REH cell (cell line): Measurements from ENCODE around the genes KHDC1 and COX7A2.

- PRO-cap = no peak
These were observed 180.6 kb downstream of the OGFRL1 start for GRCh38 chr6:71469037-71469800.

DNA sequence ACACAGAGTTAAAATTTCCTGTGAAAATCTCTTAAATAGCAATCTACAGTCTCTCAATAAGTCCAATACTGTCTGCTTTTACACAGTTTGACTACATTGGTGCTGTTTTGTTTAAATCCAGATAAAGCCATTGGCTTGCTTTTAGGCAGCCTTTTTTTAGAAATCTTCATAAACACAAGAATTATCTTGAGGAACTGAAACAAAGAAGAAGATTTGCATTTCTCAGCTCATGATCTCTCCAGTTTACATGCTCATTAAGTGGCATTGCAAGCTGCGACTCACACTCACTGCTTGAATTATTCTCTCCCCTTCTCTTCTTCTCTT is 239.1 kb upstream of the KCNQ5 start:
- PRO-cap = no peak

- PRO-cap = no peak
These were observed 60.6 kb upstream of the KCNQ5 start for GRCh38 chr6:72561236-72561602.

DNA sequence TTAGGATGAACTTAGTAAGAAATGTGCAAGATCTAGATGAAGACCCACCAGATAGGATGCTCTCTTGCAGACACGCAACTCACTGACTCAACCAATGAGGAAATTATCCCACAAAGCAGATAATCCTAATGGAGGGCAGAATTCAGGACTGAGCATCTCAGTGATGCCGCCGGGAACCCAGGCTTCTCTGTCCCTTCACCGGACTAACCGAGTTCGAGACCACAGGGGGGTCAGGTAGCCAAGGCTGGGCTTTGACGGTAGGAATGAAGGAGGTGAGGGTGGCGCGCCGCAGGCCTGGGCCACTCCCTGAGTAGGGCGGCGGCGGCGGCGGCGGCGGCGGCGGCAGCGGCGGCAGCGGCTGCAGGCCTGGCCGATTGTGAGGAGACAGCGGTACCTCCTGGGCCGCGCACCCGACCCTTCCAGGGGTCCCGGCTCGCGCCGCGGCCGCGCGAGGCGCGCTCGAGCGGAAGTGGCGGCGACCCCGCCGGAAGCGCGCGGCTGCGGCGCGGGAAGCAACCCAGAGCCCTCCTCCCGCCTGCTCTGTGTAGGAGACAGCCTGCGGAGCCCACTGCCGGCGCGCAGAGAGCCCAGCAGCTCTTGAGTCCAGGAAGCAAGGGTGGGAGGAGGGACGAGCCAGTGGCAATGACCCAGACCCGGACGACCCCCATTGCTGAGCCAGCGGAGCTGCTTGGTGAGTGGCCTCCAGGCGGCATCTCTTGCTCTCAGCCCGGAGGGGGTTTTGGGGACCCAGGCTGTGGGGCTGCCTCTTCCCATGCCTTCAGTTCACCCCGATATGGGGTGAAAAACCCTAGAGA is at the start of gene KHDC1:
Gene KHDC1 (minus strand): TSS at position 471 of the 815 bp plus-strand sequence.
- PRO-cap = bidirectional peak, plus-strand start at position 547 of the sequence, minus-strand start at position 471 of the sequence

GRCh38 chr6:73299327-73299689 is 36.3 kb upstream of the KHDC1 start:
- PRO-cap = no peak

- PRO-cap = no peak
These were observed 15.3 kb downstream of the EEF1A1 start for GRCh38 chr6:73505524-73505987.

DNA sequence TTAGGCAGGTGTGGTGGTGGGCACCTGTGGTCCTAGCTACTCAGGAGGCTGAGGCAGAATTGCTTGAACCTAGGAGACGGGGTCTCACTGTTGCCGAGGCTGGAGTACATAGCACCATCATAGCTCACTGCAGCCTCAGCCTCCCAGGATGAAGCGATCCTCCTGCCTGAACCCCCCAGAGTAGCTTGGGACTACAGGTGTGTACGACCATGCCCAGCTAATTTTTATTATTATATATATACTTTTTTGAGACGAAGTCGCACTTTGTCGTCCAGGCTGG is 6.9 kb downstream of the EEF1A1 start:
- PRO-cap = no peak

GRCh38 chr6:73695145-73695456 is 902 bp upstream of the CD109 start:
- PRO-cap = no peak

GRCh38 chr6:75202528-75203048 is 3.3 kb downstream of the COL12A1 start:
- PRO-cap = no peak

DNA sequence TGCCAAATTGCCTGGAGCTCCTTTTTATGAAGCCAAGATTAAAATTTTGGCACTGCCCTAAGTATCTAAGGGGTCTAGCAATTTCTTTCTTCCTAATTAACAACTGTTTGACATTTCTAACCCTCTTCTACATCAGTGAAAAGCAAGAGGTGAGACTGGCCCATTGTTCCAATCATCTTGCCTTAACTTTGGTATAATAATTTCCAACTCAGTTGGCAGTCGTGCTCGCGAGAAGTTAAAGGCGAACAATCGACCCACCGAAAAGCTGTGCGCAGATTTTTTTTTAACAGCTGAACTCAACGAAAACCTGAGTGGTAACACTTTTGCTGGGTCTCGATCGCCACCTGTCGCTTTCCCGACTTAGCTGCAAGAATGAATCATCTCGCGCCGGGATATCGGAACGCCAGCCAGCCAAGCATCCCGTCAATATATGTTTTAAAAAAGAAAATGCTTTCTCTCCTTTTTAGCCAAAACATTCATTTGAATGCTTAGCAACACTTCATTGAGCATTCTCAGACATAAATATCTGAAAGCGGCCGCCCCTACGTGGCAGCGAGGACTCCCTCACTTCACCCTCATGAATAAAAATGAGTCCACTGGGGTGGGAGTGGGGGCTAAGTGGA is 1.7 kb downstream of the COL12A1 start:
- PRO-cap = no peak

DNA sequence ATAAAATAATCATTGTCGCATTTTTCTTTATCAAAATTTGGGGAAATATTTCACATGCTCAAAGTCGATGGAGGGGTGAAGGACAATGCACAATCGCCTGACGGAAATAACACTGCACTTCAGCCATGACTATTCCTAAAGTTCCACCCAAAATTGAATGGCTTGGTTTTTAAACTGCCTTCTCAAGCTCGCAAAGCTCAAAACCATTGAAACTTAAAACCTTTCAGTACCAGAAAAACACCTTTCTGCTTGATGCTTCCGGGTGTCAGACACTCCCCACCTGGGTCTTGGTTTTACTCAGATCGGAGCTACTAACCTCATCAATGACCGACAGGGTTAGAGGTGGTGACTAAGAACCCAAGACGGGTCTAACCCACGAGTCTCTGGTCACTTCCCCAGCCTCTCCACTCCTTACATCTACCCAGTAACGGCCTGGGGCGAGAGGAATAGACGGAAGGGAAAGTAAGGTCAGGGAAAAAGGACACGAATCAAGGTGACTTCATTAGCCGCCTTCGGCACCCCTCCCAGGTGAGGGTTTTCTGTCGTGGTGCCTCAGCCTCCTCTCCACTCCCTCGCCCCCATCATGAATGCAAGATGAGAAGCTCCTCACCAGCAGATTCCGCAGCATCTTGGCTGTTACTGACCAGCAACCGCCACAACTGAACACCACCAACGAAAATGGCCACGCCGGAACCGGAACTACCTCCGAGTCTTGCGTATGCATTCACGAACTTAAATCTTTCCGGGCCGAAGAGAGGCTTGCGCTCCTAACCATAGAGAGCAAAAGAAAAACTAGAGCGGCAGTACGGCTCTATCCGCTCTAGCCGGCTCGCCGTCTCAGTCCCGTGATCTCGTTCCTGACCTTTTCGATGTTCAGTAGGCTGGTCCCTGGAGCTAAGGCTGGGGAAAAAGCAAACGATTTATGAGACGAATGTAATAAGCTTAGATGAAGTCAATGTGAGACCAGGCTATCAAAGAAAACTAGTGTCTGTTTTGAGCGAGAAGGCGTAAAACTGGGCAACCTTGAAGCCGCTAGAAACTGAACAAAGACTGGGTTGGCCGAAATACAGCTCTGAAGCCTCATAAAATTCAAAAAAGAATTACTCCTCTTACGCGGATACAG is at the start of gene COX7A2:
Gene COX7A2 (minus strand): TSS at position 695 of the 1,123 bp plus-strand sequence.
- PRO-cap = unidirectional peak, plus-strand start at position 55 of the sequence; unidirectional peak, plus-strand start at position 117 of the sequence; bidirectional peak, plus-strand start at position 407 of the sequence, minus-strand start at position 397 of the sequence; bidirectional peak, plus-strand start at position 840 of the sequence, minus-strand start at position 679 of the sequence

GRCh38 chr6:75268083-75268455 is 16.5 kb downstream of the TMEM30A start:
- PRO-cap = no peak

- PRO-cap = no peak
These were observed 9.5 kb downstream of the TMEM30A start for GRCh38 chr6:75275134-75275419.

- PRO-cap = no peak
These were observed 6.2 kb downstream of the TMEM30A start for GRCh38 chr6:75278372-75278891.

DNA sequence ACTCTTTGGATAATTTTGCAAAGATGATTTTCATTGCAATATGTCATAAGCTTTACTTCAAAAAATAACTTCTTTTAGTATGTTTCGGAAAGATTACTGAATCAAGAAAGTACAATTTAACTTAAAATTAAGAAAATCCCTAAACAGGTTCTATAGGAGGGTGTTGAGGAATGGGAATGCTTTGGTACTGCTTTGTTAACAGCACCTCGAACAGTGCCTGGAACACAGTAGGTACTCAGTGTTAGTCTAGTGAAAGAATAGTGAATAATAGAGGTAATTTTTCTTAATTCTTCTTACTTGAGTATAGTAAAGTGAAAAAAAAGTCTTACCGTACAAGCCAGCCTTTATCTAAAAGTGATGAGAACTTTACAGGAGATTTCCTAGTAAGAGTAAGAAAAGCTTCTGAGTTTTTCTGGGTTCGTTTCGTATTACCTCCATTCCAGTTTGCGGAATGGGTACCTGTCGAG is 1.9 kb downstream of the SENP6 start:
- PRO-cap = no peak

DNA sequence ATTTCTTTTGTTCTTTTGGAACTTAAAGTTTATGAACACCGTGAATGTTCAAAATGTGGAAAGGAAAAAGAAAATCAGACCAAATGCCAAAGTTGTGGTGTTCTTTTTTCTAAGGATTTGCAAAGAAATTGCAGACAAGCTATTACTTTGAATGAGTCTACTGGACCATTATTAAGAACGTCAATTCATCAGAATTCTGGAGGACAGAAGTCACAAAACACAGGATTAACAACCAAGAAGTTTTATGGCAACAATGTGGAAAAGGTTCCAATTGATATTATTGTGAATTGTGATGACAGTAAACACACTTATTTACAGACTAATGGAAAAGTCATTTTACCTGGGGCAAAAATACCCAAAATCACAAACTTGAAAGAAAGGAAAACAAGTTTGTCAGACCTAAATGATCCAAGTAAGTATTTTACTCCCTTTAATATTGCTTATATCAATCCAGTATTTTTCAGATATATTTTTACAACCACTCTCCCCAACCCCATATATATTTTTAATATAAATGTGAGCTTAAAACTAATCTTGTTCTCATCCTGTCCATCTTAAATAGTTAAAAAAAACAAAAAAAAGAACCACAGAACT is 61.5 kb downstream of the SENP6 start:
- PRO-cap = no peak

DNA sequence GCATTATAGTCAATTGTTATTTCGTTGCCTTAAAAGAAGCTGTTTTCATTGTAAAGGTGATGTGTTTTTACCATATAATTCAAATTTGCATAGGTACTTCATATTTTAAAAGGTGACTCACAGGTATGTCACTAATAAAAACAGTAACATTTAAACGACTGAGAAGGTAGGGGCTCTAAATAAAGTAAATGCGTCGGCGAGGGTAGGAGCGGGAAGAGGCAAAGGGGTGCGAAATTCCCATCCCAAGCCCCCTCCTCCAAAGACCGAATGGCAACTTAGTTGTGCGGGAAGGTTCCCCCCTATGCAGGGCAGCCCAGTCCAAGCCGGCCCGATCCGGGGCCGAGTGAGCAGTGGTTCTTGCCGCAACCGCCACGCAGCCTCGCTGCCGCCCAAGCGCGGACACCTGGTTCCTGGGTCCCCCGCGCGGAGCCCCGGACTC is 623 bp upstream of the MYO6 start:
- PRO-cap = no peak

- PRO-cap = no peak
These were observed 140.8 kb downstream of the MYO6 start for GRCh38 chr6:75889898-75890276.

DNA sequence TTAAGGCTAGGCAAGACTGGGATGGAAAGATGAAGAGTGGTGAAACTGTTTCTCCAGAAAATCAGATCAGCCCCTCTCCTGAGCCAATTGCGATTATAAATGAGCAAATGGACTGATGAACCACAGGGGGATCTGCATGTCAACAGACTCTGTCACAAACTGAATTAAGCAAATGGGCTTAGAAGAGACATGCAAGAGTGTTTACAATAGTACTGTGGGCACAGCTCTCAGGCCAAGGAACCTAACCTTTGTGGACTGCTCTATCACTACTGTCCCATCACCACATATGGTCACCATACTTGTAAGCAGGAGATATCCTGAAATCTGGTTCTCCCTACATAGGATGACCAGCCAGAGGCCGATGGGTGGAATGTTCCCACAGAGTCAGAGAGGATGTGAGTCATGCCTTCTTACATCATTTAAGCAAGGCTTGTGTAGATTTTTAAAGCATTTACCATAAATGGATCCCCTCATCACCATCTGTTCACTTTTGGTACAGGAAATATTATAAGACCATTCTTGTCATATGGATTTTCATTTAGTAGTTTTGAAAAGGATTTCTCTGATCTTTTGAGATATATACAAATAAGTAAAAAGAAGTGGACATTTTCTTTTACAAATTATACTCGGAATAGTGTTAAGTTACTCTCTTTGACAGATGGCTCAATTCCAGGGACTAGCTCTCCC is 6.8 kb downstream of the HTR1B start:
- PRO-cap = no peak

- PRO-cap = no peak
These were observed 1.6 kb downstream of the HTR1B start for GRCh38 chr6:77461658-77462189.